Keratinocyte (primary cell): ENCODE measurements around a stretch of chr5.

DNA sequence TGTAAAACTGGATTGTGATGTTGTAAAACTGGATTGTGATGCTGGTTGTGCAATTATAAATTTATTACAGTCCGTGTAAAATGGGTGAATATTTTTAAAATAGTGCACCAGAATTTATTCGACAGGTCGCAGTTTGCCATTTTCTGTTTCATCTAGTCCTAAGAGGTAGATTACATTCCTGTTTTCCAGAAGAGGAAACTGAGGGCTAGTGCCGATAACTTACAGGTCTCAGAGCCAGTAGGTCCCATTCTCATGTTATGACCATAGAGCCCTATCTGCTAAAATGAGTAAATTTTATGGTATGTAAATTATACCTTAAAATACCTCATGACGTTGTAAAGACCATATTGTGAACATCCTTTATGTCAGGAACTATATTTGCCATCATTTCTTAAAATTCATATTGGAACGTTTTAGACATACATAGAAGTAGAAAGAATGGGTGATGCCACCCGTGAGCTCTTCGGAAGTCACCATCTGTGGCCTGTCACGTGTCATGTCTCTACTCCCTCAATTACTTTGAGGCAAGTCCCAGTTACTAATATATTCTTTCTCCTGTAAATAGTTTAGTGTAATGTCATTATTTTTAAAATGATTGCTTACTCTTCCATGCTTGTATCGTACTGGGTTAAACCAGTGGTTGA is 65.9 kb downstream of the TRIO start:
CAGE:
- cytosol, long polyA minus RNA = no peak
- cytosol, long polyA plus RNA = no peak
- long polyA plus RNA = no peak
- nucleus, long polyA minus RNA = no peak
- nucleus, long polyA plus RNA = no peak

DNA sequence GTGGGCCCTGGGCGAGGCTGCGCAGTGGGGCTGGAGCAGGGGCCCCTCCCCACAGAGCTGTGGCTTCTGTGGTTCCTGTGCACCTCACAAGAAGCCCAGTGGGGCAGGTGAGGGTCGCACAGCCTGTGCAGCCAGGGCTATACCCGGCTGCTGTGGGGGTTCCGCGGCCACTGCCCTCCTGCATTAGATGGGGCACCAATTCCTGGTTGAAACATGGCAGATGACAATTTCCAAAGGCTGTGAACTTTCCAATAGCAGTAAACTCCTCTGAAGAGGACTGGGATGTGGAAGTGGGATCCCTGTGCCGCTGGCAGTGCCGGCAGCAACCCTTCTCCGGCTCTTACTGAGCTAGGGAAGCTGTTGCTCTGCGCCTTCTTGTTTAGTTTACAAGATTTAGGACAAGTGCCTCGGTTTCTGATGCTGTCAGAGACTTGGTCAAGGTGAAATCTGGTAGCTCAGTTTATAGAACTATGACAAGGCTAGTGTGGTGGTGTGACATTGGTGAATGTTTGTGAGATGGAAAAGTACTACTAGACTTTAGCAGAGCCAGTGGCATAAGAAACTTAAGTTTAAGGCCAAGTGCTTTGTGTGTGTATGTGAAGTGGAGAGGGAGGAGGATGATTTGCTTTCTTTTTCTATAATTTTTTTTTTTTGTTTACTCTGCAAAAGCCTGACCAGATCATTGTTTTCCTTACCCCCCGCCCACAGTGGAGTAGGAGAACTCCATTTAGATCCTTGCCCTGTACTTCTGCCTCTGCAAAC is 75.6 kb downstream of the TRIO start:
CAGE:
- cytosol, long polyA minus RNA = no peak
- cytosol, long polyA plus RNA = no peak
- long polyA plus RNA = no peak
- nucleus, long polyA minus RNA = no peak
- nucleus, long polyA plus RNA = no peak

CAGE:
- cytosol, long polyA minus RNA = no peak
- cytosol, long polyA plus RNA = no peak
- long polyA plus RNA = no peak
- nucleus, long polyA minus RNA = no peak
- nucleus, long polyA plus RNA = no peak
Observed at GRCh38 chr5:14263710-14264191, 120.6 kb downstream of the TRIO start.

CAGE:
- cytosol, long polyA minus RNA = no peak
- cytosol, long polyA plus RNA = no peak
- long polyA plus RNA = no peak
- nucleus, long polyA minus RNA = no peak
- nucleus, long polyA plus RNA = no peak
Observed at GRCh38 chr5:14264478-14265121, 121.5 kb downstream of the TRIO start.

DNA sequence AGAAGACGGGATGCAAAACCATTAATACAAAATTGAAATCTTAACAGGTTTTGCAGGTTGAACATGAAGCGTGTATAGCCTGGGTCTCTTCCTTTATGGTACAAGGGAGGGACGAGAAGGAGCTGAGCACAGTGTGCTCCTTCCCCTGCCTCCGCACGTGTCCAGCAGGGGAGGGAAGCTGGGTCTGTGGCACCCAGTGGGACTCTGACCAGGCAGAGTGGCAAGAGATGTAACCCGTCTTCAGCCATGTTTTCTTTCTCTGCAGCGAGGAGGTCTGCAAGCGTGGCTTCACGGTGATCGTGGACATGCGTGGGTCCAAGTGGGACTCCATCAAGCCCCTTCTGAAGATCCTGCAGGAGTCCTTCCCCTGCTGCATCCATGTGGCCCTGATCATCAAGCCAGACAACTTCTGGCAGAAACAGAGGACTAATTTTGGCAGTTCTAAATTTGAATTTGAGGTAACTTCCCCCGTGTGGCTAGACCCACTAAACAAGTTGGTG is 143.5 kb downstream of the TRIO start:
CAGE:
- cytosol, long polyA minus RNA = no peak
- cytosol, long polyA plus RNA = no peak
- long polyA plus RNA = no peak
- nucleus, long polyA minus RNA = no peak
- nucleus, long polyA plus RNA = no peak

DNA sequence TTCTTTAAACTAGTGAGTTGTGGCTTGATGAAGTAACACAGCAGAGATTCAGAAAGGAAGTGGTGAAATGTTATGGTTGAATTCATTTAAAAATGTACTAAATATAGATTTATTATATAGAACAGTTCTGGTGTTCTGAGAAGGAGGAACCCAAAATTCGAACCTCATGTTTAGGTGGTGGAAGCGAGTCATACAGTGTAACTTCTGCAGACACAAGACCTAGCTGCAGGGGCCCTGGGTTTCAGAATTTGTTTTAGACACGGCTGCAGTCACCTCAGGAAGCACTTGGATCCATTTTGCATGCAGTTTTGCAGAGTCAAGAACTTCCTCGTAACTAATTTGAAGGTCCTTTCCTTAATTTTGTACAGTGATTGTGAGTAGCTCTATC is 188.3 kb downstream of the TRIO start:
CAGE:
- cytosol, long polyA minus RNA = no peak
- cytosol, long polyA plus RNA = no peak
- long polyA plus RNA = no peak
- nucleus, long polyA minus RNA = no peak
- nucleus, long polyA plus RNA = no peak

CAGE:
- cytosol, long polyA minus RNA = no peak
- cytosol, long polyA plus RNA = no peak
- long polyA plus RNA = no peak
- nucleus, long polyA minus RNA = no peak
- nucleus, long polyA plus RNA = no peak
Observed at GRCh38 chr5:14440120-14440496, 141.5 kb upstream of the OTULINL start.

DNA sequence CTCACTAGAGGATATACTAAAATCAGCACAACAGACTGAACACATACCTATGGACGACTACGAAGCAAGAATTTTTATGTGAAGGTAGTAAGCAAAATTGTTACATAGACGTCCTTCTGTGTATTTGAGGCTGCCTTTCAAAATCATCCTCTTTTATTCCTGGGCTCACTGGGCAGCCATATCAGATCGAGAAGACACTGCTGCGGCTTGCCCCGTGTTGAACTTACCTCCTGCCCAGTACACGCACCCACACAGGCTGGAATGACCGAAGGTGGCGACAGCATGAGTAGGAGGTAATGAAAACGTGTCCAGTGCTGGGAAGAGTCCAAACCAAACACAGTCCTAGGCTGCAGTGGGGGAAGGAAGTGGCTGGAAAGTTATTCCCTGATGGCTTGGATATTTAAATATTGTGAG is 41.5 kb downstream of the ANKH start:
CAGE:
- cytosol, long polyA minus RNA = no peak
- cytosol, long polyA plus RNA = no peak
- long polyA plus RNA = no peak
- nucleus, long polyA minus RNA = no peak
- nucleus, long polyA plus RNA = no peak

DNA sequence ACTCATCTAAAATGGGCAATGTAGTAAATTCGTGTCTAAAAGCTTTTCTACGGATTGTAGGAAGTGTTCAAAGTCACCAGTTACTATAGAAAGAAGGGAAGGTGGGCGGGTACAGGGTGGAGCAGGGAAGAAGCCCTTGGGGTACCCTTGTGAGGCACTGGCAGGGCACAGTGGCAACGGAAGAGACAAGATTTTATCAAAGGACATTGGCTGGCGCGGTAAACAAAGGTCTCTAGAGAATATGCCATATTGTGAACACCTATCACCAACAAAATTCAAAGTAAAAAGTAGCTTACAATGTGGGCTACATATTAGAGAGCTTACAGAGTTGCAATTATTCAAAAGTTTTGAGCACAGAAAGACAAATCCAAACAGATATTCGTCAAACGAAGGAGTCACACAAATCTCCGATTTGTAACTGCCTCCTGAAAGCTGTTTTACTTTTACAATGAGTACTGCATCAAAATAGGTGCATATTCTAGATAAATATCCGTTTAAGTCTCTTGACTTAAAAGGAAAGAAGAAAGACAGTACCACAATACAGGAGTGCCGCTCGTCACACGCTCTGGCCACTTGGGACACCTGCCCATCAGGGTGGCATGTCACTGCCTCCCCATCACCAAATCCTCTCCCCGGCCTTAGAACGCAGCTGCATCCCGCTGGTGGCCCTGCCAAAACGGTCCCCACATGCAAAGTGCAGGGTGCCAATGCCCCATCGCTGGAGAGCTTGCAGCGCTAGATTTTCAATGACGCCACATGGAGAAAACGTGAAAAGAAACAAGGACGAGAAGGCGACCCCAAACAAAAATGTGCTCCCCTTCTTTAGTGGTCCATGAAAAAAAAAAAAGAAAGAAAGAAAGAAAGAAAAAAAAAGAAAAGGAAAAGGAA is 1.4 kb downstream of the ANKH start:
CAGE:
- cytosol, long polyA minus RNA = no peak
- cytosol, long polyA plus RNA = no peak
- long polyA plus RNA = no peak
- nucleus, long polyA minus RNA = no peak
- nucleus, long polyA plus RNA = no peak

DNA sequence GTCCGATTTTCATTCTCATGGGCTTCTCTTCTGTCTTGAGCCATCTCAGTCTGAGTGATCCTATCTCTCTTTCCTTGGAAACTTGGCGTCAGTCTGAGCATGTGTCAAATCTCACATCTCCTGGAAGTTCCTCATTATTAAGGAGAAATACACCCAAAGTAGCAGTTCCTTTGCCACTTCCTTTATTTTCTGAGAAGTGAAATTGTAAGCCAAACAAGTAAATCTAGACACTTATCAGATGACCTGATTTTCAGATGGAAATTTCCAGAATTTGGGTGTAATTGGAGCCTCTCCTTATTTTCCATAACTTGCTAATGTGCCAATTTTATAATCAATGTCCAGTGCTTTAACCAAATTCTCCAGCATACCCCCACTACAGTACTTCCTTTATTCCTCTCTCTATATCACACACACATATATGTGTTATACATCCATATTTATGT is 127.0 kb upstream of the ANKH start:
CAGE:
- cytosol, long polyA minus RNA = no peak
- cytosol, long polyA plus RNA = no peak
- long polyA plus RNA = no peak
- nucleus, long polyA minus RNA = no peak
- nucleus, long polyA plus RNA = no peak

GRCh38 chr5:15009432-15009909 is 137.9 kb upstream of the ANKH start:
CAGE:
- cytosol, long polyA minus RNA = no peak
- cytosol, long polyA plus RNA = no peak
- long polyA plus RNA = no peak
- nucleus, long polyA minus RNA = no peak
- nucleus, long polyA plus RNA = no peak

CAGE:
- cytosol, long polyA minus RNA = no peak
- cytosol, long polyA plus RNA = no peak
- long polyA plus RNA = no peak
- nucleus, long polyA minus RNA = no peak
- nucleus, long polyA plus RNA = no peak
Observed at GRCh38 chr5:16459386-16459999, 6.1 kb downstream of the ZNF622 start.

DNA sequence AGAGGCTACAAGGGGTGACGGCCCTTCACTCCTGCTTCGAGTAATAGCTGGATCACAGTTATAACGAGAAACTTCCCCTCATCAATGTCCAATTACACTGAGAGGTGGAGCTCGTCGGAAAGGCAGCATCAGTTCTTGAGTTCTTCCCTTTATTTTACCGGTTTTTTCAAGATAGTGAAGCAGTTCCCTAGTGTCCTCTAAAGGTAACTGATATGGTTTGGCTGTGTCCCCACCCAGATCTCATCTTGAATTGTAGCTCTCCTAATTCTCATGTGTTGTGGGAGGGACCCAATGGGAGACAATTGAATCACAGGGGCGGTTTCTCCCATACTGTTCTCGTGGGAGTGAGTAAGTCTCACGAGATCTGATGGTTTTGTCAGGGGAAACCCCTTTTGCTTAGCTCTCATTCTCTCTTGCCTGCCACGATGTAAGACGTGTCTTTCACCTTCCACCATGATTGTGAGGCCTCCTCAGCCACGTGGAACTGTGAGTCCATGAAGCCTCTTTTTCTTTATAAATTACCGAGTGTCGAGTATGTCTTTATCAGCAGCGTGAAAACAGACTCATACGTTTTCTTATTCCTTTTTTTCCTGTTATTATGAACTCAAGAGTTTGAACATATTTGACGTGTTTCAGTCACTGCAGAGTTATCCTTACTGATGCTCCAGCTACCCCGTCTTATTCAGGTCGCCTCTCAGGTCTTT is 39.2 kb downstream of the RETREG1 start:
CAGE:
- cytosol, long polyA minus RNA = no peak
- cytosol, long polyA plus RNA = no peak
- long polyA plus RNA = no peak
- nucleus, long polyA minus RNA = no peak
- nucleus, long polyA plus RNA = no peak

GRCh38 chr5:16666108-16667175 is 49.6 kb upstream of the RETREG1 start:
CAGE:
- cytosol, long polyA minus RNA = no peak
- cytosol, long polyA plus RNA = no peak
- long polyA plus RNA = no peak
- nucleus, long polyA minus RNA = no peak
- nucleus, long polyA plus RNA = no peak

GRCh38 chr5:16936380-16937014 is 409 bp upstream of the MYO10 start:
CAGE:
- cytosol, long polyA minus RNA = no peak
- cytosol, long polyA plus RNA = no peak
- long polyA plus RNA = no peak
- nucleus, long polyA minus RNA = no peak
- nucleus, long polyA plus RNA = no peak

DNA sequence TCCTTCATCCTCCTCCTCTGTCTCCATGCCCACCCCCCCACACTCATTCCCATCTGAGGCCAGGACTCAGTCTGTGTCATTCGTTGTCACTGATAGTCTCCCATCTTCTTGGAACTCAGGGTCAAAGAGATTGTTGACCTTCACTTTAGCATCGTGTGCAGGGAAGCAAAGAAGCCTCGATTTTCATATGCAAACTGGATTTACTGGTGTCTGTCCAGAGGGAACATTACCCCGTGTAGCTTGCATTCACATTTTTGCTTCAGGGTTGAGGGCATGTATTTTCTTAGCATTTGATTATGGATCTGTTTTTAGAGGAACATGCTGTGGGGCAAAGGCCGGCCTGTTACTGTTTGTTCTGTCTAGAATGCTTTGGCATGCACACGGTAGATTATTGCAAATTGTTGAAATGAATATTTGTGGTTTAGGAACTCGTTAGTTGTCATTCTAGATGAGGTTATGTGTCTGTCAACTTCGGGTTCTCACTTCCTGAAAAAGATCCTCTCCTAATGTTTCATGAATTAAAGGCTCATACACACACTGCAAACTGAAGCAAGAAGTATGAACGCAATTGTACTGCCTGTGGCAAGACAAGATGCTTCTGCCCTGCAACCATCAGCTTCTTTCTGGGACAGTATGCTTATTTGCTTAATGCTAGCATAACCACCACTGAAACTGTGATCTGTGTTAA is 99.4 kb downstream of the BASP1 start:
CAGE:
- cytosol, long polyA minus RNA = no peak
- cytosol, long polyA plus RNA = no peak
- long polyA plus RNA = no peak
- nucleus, long polyA minus RNA = no peak
- nucleus, long polyA plus RNA = no peak

DNA sequence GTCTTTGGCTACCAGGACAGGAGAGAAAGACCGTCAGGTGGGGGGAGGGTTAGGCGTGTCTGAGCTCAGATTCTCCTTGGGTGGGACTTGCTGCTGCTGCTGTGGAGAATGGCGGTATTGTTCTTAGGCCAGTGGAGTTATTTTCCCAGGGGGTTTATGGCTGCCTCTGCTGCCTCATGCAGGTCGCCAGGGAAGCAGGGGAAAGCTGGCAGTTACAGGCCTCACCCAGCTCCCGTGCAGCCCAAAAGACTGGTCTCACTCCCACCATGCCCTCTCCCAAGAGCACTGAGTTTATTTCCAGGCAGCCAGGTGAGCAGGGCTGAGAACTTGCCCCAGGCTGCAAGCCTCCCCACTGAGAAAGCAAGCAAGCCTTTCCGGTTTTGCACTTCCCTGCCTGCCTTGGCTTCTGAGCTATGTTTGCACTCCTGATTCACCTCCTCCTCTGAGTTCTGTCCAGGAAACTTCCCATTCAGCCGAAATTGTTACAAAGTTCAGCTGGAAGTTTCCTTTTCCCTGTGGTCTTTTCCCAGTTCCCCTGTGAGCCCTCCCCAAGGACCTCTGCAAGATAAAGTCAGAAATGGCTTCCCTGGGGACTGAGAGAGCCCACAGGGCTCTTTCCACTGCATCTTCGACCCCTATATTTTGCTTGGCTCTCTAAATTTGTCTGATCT is 296.1 kb upstream of the H3Y1 start:
CAGE:
- cytosol, long polyA minus RNA = no peak
- cytosol, long polyA plus RNA = no peak
- long polyA plus RNA = no peak
- nucleus, long polyA minus RNA = no peak
- nucleus, long polyA plus RNA = no peak

DNA sequence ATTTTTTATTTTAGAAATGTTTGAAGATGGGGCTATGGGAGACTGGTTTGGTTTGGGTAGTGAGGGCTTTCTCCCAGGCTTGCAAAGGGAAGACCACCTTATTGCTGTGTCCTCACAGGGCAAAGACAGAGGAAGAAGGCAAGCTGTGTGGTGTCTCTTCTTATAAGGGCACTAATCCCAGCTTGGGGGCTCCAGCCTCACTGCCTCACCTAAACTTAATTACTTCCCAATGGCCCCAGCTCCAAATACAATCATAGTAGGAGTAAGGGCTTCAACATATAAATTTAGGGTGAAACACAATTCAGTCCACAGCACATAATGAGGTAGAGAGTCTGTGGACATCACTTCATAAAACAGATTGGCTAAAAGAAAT is 587.3 kb upstream of the H3Y1 start:
CAGE:
- cytosol, long polyA minus RNA = no peak
- cytosol, long polyA plus RNA = no peak
- long polyA plus RNA = no peak
- nucleus, long polyA minus RNA = no peak
- nucleus, long polyA plus RNA = no peak

DNA sequence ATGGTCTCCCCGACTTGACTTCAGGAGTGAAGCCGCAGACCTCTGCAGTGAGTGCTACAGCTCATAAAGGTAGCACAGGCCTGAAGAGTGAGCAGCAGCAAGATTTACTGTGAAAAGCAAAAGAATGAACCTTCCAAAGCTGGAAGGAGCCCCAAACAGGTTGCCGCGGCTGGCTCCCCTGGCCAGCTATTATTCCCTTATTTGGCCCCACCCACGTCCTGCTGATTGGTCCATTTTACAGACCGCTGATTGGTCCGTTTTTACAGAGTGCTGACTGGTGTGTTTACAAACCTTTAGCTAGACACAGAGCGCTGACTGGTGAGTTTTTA is 624.9 kb upstream of the CDH18 start:
CAGE:
- cytosol, long polyA minus RNA = no peak
- cytosol, long polyA plus RNA = no peak
- long polyA plus RNA = no peak
- nucleus, long polyA minus RNA = no peak
- nucleus, long polyA plus RNA = no peak

CAGE:
- cytosol, long polyA minus RNA = no peak
- cytosol, long polyA plus RNA = no peak
- long polyA plus RNA = no peak
- nucleus, long polyA minus RNA = no peak
- nucleus, long polyA plus RNA = no peak
Observed at GRCh38 chr5:24510376-24510808, 134.4 kb downstream of the CDH10 start.